ENCODE measurements around a stretch of chr14.

GRCh38 chr14:104804967-104806126 is 4.4 kb downstream of the ZBTB42 start:
- PRO-cap = no peak

DNA sequence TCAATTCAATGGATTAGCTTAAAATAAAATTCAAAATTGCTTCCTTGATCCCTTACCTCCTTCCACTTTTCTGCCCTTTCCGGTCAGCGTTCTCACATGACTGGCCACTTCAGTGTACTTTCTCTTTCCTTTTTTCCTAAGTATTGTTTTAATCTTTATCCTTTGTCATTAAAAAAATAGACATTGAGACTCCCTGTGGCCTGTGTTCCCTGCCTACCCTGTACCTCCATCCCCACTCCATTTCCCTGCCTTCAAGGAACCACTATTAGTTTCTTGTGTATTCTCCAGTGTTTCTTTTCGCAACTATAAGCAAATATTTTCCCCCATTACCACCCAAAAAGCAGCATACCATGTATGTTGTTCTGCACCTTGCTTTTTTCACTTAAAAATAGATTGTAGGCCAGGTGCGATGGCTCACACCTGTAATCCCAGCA is 13.4 kb downstream of the ZBTB42 start:
- PRO-cap = no peak

- PRO-cap = no peak
Measured at GRCh38 chr14:104843969-104844493, 21.0 kb upstream of the CEP170B start.

DNA sequence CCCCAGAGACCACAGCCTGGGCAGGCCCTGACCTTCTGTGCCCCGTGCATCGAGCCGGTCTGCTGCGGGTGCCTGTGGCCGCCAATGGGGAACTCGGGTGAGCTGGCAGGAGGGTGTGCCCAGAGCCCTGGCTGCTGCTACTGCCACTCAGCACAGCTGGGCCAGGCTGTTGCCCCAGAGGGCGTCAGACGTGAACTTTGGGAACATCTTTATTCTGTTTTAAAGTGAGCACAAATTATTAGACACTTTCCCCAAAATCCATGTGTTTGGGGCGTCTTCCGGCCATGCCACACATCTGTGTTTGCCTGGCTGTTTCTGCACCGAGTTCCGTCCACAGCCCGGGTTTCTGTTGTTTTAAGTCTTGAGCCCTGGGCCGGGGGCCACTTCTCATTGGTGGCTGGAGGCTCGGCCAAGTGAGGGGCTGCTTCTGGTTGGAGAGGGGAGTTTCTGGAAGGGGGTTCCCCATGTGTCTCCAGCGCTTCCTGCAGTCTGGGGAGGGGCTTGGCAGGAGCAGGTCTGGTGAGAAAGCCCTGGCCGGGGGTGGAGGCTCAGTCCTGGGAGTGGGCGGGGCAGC is 7.7 kb downstream of the CEP170B start:
- PRO-cap = no peak

- PRO-cap = bidirectional peak, plus-strand start at chr14:104968416, minus-strand start at chr14:104968324
Measured at GRCh38 chr14:104968142-104968532, 10.0 kb downstream of the AHNAK2 start.

DNA sequence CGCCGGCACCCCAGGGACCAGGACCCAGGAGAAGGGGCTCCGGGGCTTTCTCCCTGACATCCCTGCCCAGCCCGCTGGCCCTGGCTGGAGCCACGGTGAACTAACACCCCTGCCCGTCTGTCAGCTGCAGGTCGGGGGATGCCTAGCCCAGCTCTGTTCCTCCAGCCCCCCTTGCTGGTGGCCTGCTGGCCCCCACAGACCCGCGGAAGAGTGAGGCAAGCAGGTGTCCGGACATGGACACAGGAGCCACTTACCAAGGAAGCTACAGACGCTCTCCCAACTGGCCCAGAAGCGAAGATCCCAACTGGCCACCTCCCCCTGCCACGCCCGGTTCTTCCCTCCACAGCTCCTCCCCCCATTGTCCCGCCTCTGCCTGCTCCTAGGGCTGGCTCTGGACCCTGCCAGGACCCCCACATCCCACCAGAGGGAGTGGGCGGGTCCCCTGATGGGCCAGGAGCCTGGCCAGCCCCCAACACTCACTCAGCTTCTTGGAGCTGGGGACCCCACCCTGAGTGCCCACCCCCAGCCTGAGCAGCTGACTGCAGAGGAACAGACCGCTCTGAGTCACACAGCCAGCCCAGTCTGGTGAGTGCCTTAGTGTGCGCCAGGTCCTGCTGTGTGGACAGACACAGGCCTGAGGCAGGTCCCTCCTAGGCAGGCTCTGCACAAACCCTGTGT is 7.8 kb downstream of the AHNAK2 start:
- PRO-cap = bidirectional peak, plus-strand start at position 597 of the sequence, minus-strand start at position 474 of the sequence

- PRO-cap = no peak
Measured at GRCh38 chr14:105021578-105022383, 898 bp upstream of the CDCA4 start.

- PRO-cap = no peak
Measured at GRCh38 chr14:105059143-105059564, 6.1 kb downstream of the GPR132 start.

DNA sequence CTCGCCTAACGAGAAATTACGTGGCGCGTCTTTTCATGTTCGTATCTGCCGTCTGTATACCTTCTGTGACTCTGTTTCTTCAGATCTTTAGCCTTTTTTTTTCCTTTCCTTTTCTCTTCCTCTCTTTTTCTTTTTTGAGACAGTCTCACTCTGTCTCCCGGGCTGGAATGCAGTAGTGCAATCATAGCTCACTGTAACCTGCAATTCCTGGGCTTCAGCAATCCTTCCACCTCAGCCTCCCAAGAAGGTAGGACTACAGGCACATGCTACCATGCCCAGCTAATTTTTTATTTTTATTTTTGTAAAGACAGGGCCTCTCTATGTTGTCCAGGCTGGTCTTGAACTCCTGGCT is 15.2 kb upstream of the GPR132 start:
- PRO-cap = no peak

DNA sequence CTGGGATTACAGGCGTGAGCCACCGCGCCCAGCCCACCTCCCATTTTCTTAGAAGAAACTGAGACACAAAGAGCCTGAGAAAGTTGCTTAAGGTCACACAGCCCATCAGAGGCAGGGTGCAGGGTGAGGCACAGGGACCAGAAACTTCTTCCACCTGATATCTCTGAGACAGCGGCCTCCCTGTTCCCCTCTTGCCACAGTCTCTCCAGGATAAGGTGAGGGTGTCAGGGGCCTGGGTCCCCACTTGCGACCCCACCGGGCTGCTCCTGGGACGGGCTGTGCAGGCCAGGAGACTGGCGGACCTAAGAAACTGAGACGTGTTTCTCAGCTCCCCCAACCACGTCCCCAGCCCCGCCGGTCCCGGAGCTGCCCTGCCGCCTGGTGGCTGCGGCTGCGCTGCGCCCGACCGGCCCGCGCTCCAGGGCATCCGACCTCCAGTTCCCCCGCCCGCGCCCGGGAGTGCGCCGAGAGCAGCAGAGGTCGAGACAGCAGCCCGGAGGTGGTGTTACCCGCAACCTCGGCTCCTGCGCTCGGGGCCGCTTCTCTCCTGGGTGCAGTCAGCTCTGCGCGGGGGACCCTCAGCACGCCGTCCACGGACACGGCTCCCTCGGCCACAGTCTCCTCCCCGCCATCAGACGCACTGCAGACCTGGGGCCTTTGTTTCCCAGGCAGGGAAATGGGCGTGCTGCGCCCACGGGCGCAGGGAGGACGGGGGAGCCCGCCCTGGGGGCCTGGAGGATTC is 21.5 kb upstream of the GPR132 start:
- PRO-cap = no peak

- PRO-cap = unidirectional peak, plus-strand start at chr14:105196720
Measured at GRCh38 chr14:105195982-105197076, 15.2 kb upstream of the NUDT14 start.

DNA sequence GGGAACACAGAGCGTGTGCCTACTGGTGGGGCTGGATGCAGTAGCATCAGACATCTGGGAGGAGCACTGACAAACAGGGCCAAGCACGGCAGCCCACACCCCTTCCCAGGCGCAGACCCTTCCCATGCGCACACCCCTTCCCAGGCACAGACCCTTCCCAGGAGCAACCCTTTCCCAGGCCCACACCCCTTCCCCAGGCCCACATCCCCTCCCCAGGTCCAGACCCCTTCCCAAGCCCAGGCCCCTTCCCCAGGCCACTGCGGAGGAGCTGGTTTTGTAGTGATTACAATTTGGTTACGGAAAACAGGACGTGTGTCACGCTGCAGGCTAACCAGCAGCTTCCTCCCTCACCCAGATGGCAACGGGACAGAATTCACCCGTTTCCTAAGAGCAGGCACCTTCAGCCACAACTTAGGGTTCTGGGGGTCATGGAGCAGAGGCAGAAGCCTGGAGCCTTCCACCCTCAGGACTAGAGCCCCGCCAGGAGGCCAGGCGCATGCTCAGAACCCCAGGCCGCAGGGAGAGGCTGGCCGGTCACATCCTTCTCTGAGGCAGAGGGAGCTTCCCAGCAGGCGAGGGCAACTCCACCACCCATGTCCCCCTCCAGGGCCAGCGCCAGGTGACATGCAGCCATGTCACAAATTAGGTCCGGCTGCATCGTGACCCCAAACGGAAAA is 8.0 kb downstream of the BRF1 start:
- PRO-cap = no peak

DNA sequence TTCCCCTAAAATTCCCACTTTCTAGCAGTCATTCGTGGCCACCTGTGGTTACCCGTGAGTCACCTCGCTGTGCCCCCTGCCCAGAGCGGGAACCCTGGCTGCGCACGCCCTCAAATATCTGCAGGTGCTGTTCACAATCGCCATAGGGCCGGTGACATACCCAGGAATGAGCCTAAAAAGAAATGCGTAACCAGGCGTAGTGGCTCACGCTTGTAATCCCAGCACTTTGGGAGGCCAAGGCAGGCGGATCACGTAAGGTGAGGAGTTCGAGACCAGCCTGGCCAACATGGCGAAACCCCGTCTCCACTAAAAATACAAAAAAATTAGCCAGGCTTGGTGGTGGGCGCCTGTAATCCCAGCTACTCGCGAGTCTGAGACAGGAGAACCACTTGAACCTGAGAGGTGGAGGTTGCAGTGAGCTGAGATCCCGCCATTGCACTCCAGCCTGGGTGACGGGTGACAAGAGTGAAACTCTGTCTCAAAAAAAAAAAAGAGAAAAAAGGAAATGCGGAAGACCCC is 925 bp upstream of the BRF1 start:
- PRO-cap = no peak

DNA sequence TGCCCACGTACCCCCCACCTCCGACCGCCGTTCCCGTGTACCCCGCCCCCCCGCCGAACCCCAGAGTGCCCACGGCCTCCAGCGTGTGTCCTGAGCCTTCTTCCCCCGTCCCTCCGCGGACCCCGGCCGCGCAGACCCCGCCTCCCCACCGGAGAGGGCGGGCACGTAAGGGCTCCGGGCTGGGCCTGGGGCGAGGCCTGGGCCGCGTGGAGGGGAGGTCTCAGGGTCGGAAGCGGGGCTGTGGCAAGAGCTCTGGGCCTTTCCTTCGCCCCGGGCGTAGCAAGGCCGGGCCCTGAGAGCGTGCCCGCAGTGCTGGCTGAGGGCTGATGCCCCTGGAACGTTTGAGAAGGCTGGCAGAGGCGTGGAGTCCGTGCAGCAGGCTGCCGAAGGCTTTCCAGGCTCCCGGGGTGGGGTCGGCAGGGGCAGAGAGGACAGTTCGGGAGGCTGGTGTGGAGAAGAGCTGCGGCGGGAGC is 359 bp downstream of the TEX22 start:
- PRO-cap = no peak

GRCh38 chr14:105399134-105399854 is 956 bp downstream of the TEX22 start:
- PRO-cap = no peak

DNA sequence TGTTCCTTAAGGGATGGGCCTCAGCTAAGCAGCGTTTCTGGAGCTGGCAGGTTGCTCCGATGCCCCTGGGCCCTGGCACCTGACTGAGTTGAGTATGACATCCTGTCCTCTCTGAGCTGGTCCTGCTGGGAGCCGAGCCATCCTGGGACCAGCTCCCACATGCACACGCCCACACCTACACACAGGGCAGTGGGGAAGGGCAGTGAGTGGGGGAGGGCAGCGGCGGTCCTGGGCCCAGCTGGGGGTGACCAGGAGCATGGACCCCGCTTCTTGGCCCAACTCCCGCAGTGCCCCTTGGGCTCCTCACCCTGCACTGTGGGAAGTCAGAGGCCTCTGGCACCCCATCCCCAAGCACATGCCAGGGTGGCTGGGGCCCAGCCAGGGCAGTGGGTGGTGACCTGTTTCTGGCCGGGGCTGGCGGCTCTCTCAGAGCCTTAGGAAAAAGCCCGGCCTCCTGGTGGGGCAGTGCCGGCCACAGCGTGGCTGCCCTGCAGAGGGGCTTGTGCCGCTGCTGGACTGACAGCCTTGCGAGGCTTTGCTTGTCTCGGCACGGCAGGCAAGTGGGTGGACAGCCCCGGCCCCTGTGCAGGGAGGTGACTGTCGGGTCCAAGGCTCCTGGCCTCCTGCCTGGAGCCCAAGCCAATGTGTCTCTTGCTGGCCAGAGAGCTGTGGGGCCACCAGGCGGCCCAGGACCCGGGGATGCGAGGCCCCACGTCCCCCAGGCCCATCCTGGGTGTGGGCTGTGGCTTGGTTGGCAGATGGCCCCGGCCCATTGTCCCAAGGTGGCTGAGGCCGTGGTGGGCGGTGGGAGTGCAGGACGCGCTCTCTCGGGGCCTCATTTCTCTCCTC is 5.8 kb upstream of the CRIP2 start:
- PRO-cap = no peak

GRCh38 chr14:105481721-105482601 is 4.7 kb upstream of the CRIP1 start:
- PRO-cap = bidirectional peak, plus-strand start at chr14:105482112, minus-strand start at chr14:105481981

DNA sequence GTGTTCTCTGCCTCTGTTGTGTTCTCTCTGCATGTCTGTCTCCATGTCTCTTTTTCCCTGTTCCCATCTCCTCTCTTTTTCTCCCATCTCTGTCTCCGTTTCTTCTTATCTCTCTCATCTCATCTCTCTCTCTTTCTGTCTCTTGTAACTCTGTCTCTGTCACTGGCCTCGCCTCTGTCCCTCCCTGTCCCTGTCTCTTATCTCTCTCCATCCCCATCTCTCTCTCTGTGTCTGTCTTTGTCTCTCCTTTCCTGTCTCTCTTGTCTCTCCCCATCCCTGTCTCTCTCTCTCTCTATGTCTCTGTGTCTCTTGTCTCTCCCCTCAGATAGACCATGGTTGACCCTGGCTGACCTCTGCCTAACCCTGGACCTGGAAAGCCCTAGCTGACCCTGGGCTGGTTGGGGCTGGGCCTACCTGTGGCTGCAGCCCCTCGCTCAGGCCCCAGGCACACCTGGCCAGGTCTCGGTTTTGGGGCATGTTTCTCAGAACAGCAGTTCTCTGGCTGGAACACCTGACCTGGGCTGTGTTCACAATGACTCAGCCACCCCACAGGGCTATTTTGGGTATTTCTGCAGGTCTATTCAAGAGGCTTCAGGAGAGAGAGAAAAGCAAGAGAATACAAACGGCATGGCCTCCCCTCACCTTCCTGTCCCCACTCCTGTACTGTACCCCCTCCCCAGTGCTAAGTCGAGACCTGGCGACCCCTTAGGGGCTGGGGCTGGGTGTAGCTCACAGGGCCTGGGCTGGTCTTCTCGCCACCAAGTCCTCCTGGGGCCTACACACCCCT is 174.4 kb downstream of the TMEM121 start:
- PRO-cap = no peak

DNA sequence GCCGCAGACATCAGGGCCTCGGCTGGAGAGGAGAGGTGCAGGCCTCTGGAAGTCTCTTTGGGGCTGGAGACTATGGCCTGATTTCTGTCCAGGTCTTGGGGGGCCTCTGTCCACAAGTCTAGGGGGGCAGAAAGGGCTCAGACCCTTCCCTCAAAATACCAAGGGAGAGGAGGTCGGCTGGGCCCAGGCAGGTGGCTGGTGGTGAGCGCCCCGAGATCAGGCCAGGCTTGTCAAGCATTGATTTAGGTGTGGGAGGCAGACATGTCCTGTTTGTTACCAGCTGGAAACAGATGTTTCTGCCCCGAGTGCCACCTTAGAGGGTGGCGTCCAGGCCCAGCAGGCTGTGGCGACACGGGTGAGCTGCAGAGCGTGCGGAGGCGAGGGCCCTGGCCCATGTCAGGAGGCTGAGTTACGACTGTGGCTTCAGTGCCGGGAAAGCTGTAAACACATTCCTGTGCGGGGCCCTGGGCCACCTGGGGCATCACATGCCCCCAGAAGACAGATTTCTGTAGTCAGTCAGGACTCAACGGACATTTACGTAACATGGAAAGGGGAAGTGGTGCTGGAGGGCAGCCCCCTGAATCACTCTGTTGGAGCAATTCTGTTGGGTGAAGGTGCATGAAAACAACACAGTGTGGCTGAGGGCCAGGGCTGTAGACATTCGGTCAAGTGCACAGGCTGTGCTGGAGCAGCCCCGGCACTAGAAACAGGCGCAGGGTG is 291.5 kb downstream of the TMEM121 start:
- PRO-cap = no peak

DNA sequence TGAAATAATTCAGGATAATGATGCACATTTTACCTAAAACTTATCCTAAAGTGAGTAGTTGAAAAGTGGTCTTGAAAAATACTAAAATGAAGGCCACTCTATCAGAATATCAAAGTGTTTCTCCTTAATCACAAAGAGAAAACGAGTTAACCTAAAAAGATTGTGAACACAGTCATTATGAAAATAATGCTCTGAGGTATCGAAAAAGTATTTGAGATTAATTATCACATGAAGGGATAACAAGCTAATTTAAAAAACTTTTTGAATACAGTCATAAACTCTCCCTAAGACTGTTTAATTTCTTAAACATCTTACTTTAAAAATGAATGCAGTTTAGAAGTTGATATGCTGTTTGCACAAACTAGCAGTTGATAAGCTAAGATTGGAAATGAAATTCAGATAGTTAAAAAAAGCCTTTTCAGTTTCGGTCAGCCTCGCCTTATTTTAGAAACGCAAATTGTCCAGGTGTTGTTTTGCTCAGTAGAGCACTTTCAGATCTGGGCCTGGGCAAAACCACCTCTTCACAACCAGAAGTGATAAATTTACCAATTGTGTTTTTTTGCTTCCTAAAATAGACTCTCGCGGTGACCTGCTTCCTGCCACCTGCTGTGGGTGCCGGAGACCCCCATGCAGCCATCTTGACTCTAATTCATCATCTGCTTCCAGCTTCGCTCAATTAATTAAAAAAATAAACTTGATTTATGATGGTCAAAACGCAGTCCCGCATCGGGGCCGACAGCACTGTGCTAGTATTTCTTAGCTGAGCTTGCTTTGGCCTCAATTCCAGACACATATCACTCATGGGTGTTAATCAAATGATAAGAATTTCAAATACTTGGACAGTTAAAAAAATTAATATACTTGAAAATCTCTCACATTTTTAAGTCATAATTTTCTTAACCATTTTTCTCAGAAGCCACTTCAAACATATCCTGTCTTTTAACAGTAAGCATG is 335.5 kb downstream of the TMEM121 start:
- PRO-cap = no peak